Placental epithelial cell (primary cell): ENCODE measurements around a stretch of chr11.

DNA sequence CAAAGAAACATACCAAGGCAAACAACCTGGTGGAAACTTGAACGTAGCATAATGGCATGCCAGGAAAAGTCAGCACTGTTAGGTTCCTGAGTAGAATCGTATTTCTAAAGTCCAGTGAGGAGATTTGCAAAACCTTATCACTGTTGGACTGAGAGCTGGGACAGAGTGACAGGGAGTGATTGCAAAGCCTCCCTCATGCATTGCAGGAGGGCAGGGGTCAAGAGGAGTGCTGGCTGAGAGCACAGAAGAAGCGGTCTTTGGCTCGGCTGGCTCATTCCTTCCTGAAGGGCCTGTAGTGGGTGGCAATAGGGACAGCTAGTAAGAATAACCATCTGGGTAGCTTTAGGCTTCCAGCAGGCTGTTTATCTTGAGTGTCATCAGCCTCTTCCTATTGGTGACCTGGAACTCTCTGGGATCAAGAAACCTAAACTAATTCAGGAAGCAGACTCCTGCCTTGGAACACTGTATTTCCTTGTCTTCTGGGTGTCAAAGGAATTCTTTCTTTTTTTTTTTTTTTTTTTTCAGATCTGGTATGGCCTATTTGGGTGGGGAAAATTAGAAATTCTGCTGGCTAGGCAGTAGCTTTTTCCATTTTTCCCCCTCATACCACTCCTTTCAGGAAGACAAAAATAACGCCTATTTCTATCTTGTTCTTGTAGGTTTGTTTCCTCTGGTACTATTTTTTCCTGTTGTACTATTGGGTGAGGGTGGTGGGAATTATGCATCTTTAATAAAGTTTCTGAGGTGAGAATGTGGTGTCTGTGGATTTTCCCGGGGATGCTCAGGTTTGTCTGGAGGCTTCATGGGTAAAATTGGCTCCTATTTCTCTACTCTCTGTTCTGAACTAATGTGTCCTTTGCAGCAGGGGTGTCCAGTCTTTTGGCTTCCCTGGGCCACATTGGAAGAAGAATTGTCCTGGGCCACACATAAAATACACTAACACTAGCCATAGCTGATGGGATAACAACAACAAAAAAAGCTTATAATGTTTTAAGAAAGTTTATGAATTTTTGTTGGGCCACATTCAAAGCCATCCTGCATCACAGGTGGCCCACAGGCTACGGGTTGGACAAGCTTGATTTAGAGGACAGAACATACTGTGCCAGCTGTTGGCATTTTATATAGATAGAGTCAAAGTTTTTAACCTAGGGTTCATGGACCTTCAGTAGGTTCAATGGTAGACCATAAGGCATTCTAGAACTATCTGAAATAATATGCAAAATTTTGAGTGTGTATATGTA, 53.7 kb downstream of the CD44 start:
- CAGE, long polyA plus RNA, result no peak

DNA sequence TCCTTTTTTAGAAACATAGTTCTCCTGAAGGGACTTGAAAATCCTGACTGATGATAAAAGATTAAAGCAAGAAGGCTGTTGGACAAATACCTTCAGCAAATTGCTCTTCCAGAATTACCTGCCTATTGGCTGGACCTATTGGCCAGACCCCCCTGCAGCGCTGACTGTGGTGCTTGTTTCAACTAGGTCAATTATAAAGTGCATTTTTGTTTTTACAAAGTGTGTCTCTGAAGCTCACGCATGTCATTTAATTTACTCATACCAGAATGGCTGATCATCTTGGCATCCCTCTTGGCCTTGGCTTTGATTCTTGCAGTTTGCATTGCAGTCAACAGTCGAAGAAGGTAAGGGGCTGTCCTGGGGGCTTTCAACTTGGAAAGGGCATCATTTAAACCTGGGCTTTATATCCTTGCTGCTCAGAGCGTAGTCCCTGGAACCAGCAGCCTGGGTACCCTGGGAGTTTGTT, 82.5 kb downstream of the CD44 start:
- CAGE, long polyA plus RNA, result no peak

- CAGE, long polyA plus RNA, result no peak
Measured at GRCh38 chr11:35226216-35226621, 87.2 kb downstream of the CD44 start.

- CAGE, long polyA plus RNA, result no peak
Measured at GRCh38 chr11:35229601-35230648, 91.0 kb downstream of the CD44 start.

- CAGE, long polyA plus RNA, result no peak
Measured at GRCh38 chr11:35334225-35334837, 85.0 kb downstream of the SLC1A2 start.

- CAGE, long polyA plus RNA, result no peak
Measured at GRCh38 chr11:35343405-35343749, 76.0 kb downstream of the SLC1A2 start.

GRCh38 chr11:35381115-35381314, 38.3 kb downstream of the SLC1A2 start:
- CAGE, long polyA plus RNA, result no peak

- CAGE, long polyA plus RNA, result no peak
Measured at GRCh38 chr11:35662946-35663820, 608 bp downstream of the TRIM44 start.

DNA sequence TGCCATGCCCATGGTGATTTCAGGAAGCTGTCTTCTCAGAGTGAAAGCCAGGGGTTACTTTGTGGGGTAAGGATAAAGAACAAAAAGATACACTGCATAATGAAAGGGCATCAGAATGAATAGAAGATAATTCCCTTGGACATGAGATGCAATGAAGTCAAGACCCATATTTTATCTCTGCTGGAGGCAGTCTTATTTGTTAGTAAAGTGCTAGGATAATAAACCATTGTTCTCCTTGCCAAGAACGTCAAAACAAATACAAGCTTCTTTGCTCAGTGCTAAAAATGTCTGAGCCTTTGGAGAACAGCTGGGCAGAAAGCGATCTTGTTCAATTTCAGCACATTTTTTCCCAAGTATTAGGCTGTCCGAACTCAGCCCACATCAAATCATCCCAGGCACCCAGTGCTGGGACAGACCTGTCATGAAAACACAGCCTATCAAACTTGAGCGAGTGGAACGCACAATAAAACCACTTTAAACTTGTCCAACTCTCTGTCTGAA, 38.0 kb upstream of the LDLRAD3 start:
- CAGE, long polyA plus RNA, result no peak

DNA sequence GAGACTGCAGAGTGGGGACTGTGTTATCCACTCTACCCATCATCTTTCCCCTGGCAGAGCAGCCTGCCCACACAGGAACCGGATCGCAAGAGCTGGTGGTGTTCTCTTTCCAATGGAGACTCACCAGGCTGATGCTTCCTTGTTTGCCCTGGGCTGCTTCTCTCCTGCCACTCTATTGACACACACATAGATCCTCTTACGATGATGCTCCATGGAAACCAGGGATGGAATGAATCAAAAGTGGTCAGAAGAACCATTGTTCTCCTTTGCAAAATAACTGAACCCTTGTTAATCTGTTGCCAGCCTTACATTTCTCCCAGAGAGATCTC, 24.7 kb upstream of the LDLRAD3 start:
- CAGE, long polyA plus RNA, result no peak

GRCh38 chr11:36345040-36345509, 49.0 kb downstream of the PRR5L start:
- CAGE, long polyA plus RNA, result no peak

- CAGE, long polyA plus RNA, result no peak
Measured at GRCh38 chr11:38872296-38872611, 2274.2 kb upstream of the RAG2 start.

- CAGE, long polyA plus RNA, result no peak
Measured at GRCh38 chr11:40293593-40294558, 1165.6 kb downstream of the LRRC4C start.

GRCh38 chr11:43408226-43408635, 49.5 kb downstream of the TTC17 start:
- CAGE, long polyA plus RNA, result no peak

- CAGE, long polyA plus RNA, result no peak
Measured at GRCh38 chr11:43576622-43577025, 103.9 kb upstream of the HSD17B12 start.

DNA sequence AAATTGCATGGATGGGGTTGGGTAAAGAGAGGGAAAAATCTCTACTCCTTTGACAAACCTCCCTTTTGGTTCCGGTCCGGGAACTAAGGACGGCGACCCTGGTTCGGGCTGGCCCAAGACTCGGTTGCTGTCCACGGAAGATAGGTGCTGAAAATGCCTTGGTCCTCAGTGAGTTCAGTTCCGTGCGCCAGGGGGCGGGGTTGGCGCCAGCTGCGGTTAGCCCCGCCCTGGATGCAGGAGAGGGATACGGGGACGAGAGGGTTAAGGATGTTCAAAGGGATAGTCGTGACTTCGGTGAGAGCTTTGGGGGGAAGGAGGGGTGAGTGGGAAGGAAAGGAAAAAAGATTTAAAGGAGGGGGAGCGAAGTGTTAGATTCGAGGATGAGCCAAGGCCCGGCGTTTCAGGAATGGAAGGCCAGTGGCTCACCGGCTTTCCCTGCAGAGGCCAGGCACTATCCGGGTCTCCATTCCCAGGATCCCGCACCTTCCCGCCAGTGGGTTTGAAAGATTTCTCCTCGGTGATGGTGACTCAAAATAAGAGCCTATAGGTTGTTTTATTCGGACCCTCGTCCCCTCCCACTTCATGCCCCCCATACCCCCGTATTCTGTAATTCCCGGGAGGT, 103.4 kb upstream of the HSD17B12 start:
- CAGE, long polyA plus RNA, result no peak

DNA sequence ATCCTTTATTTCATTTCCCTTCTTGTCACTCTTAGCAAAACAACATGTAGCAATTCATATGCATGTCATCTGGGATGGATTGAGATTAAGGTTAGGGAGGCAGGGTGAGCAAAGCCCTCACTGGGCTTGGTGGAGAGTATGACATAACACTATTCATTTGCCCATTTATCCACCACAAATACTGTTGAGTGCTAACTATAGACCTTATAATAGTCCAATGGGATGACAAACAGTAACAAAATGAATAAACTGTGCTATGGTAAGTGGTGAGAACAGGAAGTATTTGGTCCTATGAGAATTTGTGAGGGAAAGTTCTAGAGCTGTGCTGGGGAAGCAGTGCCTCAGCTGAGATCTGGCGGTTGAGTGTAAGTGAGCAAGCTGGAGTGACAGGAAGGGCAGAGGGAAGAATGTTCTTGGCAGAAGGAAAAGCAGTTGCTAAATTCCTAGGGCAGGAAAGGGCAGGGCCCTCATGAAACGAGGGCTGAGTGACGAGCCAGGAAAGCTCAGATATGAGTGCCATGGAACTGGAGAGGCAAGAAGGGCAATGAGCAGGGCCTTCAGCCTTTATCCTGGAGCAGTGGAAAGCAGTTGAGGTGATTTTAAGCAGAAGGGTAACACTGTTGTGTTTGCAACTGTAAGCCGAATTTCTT, 6.7 kb downstream of the HSD17B12 start:
- CAGE, long polyA plus RNA, result no peak

DNA sequence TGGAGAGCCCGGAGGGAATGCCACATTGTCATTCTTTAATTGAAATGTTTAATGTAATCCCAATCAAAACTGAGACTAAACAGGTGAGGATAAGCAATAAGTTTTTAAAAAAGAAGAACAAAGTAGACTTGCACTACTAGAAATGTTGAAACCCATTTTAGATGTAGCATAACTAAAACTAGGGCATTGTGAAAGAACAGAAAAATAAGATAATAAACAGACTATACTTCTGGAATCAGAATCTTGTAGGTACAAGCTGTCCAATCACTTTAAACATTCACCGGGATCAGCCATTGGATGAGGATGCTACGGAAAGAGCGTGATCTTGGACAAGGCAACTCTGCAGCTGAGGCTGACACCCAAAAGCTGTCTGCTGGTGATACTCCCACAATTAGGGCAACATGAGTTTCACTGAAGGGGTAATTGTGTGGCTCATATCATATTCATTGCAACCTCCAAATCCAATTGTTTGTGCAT, 86.3 kb upstream of the ALKBH3 start:
- CAGE, long polyA plus RNA, result no peak

DNA sequence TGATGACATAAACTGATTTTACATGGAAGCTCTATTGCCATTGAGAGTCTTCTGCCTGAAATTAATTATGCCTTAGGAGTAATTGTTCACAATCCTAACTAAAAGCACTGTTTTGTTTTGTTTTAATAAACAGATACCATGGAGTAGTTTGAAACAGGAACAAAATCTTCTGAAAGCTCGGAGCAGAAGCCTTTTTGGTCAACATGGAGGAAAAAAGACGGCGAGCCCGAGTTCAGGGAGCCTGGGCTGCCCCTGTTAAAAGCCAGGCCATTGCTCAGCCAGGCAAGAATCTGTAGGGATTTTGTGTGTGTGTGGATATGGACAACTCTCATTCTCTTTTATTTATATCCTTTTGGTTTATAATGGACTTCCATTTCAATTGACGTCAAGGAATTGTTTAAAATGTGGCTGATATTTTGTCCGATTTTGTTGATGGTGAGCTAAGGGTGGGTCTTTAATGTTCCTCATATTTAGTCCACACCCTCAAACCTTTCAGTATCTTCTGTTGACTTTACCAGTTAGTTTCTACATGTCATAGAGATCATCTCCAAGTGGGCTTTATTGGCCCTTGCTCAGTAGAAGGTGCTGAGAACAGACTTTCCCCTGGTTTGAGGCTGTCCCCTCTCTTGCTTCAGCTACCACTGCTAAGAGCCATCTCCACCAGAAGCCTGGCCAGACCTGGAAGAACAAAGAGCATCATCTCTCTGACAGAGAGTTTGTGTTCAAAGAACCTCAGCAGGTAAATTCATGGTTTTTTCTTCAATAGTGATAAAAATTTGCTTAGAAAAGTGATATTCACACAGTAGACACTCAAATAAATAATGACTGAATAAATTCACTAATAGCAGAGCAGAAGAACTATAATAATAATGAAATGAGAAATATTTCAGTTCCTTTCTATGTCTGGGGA, 2.1 kb downstream of the ALKBH3 start:
- CAGE, long polyA plus RNA, result no peak

DNA sequence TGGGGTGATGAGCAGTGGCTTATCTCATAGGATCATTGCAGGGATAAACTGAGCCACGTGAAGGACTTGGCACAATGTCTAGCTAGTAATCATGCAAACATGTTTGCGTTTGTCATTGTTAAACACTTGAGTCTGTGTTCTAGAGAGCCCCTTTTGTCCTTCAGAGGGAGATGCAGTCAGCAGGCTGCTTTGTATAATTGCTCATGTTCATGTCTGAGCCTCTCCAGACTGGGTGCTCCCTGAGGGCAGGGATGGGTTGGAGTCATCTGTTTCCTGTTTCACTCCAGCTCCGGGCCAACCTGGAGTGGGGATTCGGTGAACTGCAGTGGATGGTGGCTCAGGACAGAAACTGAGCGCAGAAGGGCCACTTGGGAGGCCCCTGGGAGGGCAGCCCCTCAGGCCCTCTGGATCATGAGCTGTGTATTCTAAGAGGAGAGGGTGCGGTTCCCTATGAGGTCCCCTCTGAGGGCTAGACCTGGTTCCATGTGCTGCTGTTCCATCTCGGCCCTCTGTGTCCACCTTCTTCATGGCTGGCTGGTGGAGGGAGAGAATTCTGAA, 16.0 kb downstream of the CD82 start:
- CAGE, long polyA plus RNA, result no peak